Iris pigment epithelial cell (primary cell): Measurements from ENCODE around the gene PMAIP1.

DNA sequence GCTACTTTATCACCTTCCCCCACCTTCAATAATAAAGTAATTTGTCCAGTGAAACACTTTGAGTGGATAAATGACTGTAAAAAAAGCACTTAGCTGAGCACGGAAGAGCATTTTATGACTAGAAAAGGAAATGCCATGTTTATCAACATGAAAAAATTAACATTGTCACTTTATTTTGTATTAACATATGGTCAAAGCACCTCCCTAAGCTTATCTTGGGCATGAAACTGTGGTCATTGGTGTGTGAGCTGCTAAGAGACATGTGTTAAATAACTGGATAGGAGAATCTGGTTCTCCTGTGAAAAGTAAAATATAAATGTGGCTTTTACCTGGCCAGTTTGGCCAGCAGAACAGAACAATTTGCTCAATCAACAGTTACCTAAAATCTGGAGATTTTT, 51.5 kb downstream of the ALPK2 start:
- RRBS = no CpG with 5 or more reads among the region's 1 CpG

GRCh38 chr18:58593843-58594444, 34.9 kb downstream of the ALPK2 start:
- RRBS = no CpG with 5 or more reads among the region's 7 CpGs

- RRBS = no CpG with 5 or more reads among the region's 4 CpGs
Measured at GRCh38 chr18:58615382-58616269, 13.3 kb downstream of the ALPK2 start.

DNA sequence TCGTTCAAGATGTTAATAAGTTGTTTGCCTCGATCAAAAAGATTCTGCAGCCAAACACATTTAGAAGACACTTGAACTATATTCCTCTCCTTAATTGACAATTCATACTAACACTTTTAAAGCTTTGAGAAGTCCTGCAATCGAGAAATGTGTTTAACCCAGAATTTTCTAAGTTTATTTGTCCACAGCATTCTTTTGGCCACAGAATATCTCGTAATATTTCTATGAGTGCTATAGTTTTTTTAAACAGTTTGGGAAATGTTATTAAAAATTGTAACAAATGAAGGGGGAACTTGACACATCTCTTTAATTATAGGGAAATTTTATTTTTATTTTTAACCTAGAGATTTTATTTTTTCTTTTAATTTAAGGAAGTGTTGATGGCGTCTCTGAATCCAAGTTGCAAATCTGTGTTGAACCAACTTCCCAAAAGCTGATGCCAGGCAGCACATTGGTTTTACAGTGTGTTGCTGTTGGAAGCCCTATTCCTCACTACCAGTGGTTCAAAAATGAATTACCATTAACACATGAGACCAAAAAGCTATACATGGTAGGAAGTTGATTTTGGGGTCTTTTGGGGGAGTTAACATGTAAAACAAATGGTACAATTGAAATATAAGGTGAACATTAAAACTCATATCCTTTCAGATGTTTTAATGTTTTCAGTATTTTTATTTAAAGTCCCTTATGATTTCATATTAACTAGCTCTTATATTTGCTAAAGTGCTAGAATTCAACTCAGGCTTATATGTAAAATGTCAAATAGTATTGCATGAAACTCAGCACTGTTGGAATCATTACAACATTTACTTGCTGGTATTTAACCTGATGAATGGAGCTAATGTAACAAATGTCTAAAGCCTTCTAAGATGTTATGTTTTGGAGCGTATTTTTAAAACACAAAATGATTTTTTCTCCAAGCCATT, 38.0 kb downstream of the MALT1 start:
- RRBS = no CpG with 5 or more reads among the region's 6 CpGs

DNA sequence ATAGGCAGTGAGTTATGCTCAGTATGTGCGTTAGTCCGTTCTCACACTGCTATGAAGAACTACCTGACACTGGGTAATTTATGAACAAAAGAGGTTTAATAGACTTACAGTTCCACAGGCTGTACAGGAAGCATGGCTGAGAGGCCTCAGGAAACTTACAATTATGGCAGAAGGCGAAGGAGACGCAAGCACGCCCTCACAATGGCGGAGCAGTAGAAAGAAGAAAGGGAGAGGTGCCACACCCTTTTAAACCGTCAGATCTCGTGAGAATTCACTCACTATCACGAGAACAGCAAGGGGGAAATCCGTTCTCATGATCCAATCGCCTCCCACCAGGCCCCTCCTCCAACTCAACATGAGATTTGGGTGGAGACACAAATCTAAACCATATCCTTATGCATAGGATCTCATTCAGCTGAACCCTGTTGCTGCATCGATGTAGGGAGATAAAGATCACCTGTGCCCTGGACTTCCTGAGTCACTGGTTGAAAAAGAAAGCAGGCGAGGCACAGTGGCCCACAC, 84.6 kb upstream of the ZNF532 start:
- RRBS = no CpG with 5 or more reads among the region's 13 CpGs

GRCh38 chr18:58862770-58863242, 1.9 kb upstream of the ZNF532 start:
- RRBS = no CpG with 5 or more reads among the region's 13 CpGs

- RRBS = no CpG with 5 or more reads among the region's 10 CpGs
Measured at GRCh38 chr18:58911537-58912145, 47.0 kb downstream of the ZNF532 start.

- RRBS = no CpG with 5 or more reads among the region's 3 CpGs
Measured at GRCh38 chr18:58966705-58967203, 102.1 kb downstream of the ZNF532 start.

- RRBS = no CpG with 5 or more reads among the region's 12 CpGs
Measured at GRCh38 chr18:58970964-58971517, 106.4 kb downstream of the ZNF532 start.

GRCh38 chr18:58974804-58975815, 110.4 kb downstream of the ZNF532 start:
- RRBS = no CpG with 5 or more reads among the region's 18 CpGs

DNA sequence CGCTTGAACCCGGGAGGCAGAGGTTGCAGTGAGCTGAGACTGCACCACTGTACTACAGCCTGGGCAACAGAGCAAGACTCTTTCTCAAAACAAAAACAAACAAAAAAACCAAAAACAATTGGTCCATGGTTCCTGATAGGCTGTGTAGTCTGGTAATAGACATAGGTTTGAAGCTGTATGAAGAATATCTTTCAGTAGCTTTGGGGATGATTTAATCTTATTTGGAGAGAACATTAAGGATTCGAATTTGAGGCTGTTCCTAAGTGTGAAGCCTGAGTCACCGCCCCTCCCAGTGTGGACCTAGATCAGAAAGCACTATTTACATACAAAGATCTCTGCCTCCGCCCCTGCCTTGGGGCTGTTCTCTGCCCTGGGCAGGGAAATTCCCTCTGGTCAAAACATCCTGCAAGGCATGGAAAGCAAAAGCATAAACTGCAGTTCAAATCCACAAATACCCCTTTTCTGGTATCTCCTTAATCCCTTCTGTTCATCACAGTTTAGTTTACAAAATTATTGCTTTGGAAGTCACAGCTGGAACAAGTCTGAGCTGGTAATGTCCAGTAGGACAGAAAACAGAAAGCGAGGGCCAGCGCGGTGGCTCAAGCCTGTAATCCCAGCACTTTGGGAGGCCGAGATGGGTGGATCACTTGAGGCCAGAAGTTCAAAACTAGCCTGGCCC, 52.7 kb upstream of the PMAIP1 start:
- RRBS = no CpG with 5 or more reads among the region's 9 CpGs

GRCh38 chr18:59899194-59900110, at the start of gene PMAIP1:
TSS of gene PMAIP1 (plus strand) at chr18:59899996.
- RRBS = 2% methylated on average over 9 of the region's 67 CpGs

GRCh38 chr18:61334542-61335120, 1.4 kb downstream of the CDH20 start:
- RRBS = no CpG with 5 or more reads among the region's 15 CpGs

DNA sequence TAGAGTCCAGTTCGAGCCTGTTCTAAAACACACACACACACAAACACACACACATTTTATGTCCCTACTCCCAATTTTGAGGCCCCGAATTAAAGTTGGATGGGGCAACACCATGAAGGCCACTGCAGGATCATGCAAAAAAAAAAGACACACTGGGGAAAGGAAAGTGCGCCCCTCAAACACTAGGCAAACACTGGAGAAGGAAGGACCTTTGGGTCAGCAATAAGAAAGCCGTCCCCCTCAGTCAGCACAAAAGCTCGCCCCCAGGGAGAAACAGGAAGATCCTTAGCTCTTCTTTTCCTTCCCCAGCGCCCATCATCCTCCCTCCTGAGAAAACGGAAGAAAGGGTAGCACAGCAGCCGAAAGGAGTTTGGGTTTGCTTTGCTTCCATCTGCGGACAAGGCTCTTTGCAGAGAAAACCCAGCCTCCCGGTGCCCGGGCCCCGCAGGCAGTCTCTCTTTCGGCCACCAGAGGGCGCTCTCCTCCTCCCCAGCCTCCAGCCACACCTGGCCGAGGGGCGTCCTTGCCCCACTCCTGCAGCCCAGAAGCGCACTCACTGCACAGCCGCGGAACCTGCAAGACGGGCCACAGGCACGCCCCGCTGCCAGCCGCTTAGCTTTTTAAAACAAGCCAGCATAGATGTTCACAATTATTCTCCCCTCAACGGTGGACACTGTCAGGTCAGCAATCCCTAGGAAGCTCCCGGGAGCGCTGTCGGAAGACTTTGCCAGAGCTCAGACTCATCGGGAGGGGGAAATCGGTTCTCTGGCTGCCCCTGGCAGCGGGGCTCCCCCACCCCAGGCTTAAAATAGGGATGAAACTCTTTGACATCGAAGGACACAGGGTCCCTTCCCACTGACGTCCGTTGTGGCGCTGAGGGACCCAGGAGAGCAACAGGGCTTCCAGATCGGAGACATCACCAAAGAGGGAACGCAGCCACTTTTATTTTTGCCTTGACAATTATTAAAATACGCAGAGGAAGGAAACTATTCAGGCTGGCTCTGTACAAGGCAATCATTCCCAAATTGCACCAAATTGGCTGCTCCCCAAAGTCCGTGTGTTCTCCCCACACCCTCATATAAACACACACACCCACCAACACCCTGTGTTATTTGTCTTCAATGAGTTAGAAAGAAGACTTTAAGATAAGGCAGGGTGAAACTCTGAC, 248.7 kb downstream of the CDH20 start:
- RRBS = no CpG with 5 or more reads among the region's 38 CpGs

- RRBS = no CpG with 5 or more reads among the region's 7 CpGs
Measured at GRCh38 chr18:61891402-61892465, 1.1 kb downstream of the RNF152 start.

- RRBS = 2% methylated on average over 49 of the region's 109 CpGs
Measured at GRCh38 chr18:61893948-61895015, 1.5 kb upstream of the RNF152 start.

DNA sequence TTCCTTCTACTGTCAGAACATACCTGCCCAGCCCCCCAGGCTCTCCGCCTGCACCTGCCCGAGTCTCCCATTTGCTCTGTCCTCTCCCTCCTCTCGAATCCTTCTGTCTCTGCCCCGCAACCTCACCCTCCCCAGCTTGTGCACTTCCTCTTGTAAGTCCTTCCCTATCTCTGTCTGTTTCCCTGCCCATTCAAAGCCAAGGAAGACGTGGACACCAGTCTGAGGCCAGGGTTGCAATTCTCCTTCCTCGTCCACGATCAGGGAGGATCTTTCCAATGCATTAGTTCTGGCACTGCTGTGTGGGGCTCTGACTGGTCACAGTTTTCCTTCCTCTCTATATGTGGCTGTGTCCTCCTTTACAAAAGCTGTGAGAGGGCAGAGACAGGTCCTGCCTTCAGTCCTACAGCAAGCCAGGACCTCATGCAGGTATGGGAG, 14.1 kb downstream of the TNFRSF11A start:
- RRBS = no CpG with 5 or more reads among the region's 7 CpGs

DNA sequence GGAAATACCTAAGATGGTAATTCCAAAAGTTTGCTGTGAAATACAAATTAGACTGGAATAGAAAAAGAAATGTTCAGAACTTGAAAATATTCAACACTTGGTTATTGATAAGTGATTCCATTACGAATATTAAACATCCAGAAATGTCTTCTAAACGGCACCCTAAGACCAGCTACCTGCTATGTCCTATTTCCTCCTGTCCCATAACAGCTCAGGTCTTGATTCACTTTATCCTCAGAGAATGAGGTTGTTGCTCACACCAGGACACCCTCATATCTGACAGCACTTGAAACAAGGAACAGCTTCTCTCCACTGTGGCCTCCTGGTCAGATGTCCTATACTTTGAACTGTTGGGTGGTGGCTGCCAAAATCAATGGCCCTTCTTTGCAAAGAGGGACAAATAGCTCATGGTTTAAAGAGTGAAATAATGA, 24.3 kb upstream of the ZCCHC2 start:
- RRBS = no CpG with 5 or more reads among the region's 2 CpGs

DNA sequence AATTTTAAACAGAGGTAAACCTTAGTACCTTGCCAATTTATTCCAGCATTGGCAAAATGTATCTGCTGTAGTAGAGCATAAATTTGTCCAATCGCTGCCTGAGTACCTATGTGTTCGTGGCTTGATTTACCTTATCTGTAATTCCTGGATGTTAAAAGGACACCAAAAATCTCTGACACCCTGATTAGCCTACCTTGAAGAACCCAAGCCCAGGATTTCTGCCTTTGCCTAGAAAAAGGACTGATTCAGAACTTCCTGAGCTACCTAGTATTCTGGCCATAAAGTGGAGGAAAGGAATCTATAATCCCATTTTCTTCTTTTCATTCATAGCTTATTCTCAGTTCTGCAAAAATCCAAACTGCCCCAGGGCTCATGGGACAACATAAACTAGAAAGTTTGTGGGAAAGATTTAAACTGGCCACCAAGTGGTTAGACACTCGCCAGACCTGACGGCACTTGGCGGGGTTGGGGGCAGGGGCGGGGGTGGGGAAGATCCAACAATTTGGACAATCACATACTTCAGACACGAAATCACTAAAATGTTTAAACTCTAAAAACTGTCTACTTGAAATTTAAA, 16.1 kb upstream of the ZCCHC2 start:
- RRBS = no CpG with 5 or more reads among the region's 7 CpGs

DNA sequence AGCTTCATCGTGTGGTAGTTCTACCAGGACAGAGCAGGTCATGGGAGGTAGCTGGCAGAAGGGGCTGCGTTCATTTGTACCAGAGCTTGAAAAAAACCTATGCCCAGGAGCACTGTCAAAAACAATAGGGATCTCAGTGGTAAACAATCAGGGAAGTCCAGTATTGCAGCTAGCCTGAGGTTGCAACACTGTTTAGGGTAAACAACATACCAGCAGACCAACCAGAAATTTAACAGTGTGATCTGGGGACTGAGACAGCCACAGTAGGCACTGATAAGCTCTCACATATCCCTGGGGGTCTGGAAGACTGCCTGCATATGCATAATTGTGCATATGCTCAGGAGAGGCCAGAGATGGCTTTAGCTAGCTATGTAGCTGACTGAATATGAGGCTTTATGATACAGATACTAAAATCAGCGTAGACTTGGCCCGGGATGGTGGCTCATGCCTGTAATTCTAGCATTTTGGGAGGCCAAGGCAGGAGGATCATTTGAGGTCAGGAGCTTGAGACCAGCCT, 12.0 kb upstream of the ZCCHC2 start:
- RRBS = no CpG with 5 or more reads among the region's 4 CpGs